SJSA1 (cell line): ENCODE results near the gene ZNF365.

GRCh38 chr10:58399983-58400643 lies 14.9 kb downstream of the TFAM start:
- RAMPAGE, long total RNA: no peak

- RAMPAGE, long total RNA: no peak
Observed at GRCh38 chr10:59019490-59020099, 156.8 kb upstream of the PHYHIPL start.

DNA sequence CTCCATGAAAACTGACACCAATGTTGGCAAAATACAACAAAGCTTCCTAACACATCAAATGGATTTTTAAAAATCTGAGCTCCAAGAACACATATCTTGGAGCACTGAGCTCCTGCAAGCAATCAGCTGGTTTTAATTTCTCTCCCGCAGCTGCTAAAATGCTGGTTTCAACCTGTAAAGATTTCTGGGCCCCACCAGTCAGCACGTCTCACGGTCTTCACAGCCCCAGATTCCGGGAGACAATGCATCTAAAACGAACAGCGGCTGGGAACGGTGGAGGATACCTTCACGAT lies 352 bp downstream of the FAM13C start:
- RAMPAGE, long total RNA: no peak

DNA sequence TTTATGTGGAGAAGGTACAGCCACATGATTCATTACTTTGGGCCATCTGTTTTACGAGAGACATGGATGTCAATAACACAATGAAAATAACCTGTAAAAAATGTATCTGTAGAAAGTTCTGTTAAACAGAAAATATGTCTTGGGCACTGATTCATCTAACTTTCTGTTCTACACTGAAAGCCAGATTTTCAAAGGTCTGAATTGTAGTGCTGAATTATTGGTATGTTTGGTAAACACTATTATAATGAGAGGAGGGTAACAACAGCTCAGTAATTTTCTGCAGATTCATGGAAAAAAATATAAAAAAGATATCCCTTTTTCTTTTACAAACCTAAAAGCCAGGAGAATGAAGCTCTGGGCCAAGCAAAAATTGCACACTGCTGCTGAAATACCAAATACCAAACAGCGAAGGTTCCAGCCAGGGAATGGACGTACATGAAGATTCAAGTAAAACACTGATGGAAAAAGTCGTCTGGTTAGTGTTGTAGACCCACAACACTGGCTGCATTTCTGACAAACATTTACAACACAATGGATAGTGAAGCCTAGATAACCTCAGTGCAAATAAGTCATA lies 39.1 kb upstream of the MRLN start:
- RAMPAGE, long total RNA: no peak

- RAMPAGE, long total RNA: no peak
Observed at GRCh38 chr10:59818477-59818948, 65.3 kb upstream of the MRLN start.

- RAMPAGE, long total RNA: no peak
Observed at GRCh38 chr10:59840577-59841615, 65.5 kb downstream of the CCDC6 start.

- RAMPAGE, long total RNA: no peak
Observed at GRCh38 chr10:59892616-59893147, 13.7 kb downstream of the CCDC6 start.

- RAMPAGE, long total RNA: no peak
Observed at GRCh38 chr10:59897758-59898291, 8.5 kb downstream of the CCDC6 start.

DNA sequence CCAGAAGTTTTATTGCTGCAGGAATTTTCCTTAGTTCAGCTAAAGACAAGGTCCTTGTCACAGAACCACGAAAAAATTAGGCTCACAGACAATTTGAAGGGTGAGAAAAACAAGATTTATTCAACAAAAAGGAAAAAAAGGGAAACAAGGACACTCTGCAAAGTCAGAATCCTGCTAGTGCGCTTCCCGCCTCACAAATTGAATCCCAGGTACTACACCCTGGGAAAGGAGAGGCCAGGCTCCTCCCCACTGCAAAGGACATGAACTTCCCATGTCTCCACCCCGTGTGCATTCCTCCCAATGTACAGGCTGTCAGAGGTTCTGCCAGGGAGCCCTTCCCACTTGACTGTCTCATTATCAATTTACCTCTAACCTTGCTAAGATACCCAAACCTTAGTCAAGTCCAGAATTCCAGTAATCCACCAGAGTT lies 70.5 kb upstream of the CDK1 start:
- RAMPAGE, long total RNA: no peak

DNA sequence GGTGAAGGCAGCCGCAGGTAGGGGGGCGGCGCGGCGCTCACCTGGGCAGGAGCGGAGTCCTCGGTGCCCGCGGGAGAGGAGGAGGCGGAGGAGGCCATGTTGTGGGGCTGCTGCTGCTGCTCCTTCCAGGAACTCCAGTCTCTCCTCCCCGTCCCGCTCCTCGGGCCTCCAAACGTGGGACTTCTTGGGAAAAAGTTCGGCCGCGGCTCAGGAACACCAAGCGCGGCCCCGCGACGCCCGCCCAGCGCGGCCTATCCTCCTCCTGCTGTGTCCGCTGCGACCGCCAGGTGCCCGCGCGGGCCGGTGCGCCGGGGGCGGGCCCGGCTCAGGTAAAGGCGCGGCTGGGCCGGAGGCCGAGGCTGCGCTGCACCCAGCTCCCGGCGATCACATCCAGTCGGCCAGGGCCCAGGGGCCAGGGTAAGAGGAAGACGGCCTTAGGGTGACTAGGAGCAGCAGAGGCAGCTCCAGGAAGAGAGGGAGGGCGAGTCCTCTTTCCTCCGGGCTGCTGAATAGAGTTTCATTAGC lies 45.0 kb upstream of the CDK1 start:
- RAMPAGE, long total RNA: no peak

DNA sequence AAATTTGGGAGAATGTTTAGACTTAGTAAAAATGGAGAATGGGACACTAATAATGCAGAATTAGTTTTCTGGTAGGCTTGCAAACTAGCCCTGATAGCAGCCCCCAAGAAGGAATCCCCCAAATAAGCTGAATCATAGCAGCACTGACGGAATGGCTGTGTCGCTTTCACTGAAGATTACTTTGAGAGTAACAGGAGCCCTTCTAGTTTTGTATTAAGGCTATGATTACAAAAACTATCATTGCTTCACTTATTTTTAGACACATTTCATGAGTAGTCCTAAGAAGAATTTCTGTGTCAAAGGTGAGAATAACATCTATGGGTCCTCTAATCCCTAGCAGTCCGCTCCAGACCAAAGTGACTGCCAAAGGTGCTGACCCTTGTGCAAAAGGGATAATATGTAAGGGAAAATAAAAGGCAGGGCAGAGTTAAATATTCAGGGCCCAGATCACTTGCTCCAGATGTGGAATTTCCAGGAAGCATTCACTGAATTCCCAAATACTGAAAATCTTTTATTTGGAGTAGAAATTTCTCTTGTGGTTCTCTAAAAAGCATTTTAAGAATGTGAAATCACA lies 29.4 kb downstream of the RHOBTB1 start:
- RAMPAGE, long total RNA: no peak

GRCh38 chr10:61211297-61211727 lies 241.9 kb downstream of the TMEM26 start:
- RAMPAGE, long total RNA: no peak

- RAMPAGE, long total RNA: no peak
Observed at GRCh38 chr10:61752765-61753232, 90.1 kb downstream of the CABCOCO1 start.

GRCh38 chr10:61867740-61868229 lies 33.7 kb upstream of the ARID5B start:
- RAMPAGE, long total RNA: no peak

DNA sequence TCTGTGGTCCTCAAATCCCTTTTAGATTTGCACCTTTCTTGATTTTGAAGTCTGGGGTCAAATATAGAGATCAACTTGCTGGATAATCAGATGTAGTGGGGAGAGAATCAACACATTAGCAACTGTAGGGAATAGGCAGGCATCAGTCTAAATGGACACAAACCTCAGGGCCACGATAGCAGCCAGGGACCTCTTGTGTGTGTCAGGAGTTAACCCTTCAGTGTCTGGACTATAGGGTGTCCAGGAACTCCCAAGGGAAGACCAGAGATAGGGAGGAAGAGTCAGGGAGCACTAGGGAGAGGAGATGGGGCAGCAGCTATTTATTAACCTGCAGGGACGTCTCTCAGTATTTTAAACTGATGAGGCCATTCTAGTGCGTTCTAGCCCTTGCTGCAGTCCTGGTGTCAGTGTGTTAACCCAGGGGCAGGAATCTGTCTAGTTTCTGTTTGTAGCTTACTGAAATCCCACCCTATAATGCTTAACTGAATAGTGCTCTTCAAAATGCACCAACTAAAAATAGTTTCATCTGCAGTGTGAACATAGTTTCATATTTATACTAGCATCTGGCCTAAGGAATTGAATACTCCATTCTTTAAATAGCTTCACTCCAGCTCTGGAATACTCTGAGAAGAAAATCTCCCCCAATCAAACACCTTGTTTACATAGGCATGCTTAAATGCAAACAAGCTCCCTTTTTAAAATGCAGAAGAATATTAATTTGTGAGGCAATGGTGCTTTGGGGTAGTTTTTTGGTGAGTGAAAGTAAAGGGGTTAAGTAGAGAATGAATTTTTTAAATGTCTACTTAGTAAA lies 62.7 kb downstream of the ARID5B start:
- RAMPAGE, long total RNA: no peak

DNA sequence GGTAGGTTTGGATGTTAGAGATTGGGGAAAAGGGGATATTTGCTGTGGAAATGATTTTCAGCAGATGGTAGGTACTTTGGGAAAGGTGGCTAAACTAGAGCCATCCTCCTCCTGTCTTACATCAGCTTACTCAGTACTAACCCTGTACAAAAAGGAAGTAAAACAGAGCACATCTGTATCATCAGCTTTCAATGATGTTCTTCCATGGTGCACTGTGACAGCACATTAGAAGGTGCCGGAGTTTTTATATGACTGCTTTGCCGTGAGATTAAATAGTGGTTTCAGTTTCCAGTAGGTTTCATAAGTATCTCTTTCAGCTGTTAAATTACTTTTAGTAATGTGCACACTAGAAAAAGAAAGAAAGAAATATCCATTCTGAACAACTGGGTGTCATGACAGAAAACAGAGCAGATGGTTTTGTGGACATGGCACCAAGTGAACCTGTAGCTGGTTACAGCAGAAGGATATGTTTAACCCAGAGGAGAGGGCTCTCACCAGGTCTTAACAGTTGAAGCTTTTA lies 86.5 kb downstream of the ARID5B start:
- RAMPAGE, long total RNA: no peak

DNA sequence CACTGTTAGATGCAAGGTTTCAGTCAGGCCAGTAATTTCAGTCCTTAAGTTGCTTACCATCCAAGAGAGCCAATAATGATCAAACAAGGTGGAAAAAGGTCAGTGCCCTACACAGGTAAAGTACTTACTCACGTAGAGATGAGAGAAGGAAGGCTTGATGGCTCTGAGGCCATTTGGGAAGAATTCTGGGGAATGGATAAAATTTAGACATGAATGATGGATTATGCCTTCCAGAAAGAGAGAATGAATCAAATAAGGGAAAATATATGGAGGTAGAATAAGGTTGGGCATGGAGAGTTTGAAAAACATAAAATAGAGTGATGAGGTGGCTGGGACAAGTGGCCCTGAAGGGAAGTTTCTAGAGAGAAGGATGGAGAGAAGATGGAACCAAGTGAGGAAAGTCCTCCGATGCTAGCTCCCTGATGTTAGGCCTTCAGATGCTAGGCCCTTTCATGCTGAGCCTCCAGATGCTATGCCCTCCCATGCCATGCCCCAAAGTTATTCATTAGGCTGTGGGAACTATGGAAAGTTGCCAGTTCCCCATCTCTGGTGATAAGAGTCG lies 159.7 kb downstream of the ARID5B start:
- RAMPAGE, long total RNA: no peak

DNA sequence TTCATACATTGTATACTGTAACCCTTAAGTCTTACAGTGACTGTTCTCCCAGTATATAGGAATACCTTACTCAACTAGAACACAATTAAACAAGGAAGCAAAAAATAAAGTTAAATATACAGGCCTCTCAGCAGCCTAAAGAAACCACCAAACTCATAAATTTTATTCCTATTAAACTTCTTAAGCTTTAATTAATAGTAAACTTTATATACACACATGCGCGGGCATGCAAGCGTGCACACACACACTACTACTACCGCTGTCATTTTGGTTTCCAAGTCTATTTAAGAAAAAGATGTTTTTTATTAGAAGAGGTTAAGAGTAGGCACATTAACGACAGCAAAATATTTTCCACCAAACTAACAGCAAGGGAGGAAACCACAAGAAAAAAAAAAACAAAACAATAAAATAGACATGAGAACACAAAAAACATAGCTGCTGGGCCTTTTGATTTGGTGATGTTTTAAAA lies 28.7 kb downstream of the RTKN2 start:
- RAMPAGE, long total RNA: no peak

- RAMPAGE, long total RNA: no peak
Observed at GRCh38 chr10:62274934-62275394, 6.3 kb upstream of the RTKN2 start.

DNA sequence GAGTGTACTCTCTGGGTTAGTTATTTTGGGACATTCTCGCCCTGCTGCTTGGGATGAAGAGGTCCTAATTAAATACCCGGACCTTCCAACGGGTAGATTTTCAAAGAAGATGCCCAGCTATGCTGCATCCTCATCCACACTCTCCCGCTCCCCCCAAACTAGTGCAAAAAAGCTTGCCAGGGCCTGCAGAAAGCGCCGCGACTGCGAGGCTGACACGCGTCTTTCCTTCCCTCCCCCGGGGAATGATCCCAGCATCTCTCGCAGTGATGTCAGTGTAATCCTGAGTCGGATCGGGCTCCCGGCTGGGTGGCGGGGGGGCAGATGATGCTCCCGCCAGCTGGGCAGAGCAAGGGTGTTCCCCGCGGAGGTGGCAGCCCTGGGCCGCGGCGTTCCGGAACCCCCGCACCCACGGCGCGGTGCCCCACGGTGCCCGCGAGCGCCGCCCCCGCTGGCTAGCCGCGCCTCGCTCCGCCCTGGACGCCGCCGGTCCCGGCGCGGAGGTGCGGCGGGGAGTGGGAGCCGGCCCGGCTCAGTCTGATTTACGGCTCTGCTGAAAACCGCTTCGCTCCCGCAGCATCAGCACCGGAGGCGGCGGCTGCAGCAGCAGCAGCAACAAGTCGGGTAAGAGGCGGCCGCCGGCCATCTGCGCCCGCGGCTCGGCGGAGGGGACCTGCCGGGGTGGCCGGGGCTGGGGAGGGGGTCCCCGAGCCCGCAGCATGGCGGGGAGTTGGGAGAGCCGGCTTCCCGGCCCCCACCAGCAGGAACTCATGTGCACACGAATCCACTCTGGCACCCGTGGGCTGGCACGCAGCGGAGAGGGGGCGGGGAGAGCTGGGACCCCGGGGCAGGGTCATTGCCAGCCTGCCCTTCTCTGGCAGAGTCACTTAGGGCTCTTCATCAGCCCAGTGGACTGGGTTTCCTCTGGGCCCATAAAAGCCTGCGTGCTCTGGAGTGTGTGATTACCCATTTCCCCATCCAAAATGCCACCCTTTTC lies at the start of gene ZNF365:
TSS of gene ZNF365 (plus strand) at position 532 of the 994 bp plus-strand sequence.
- RAMPAGE, long total RNA: no peak